Bile duct (tissue), 1 donor: Measurements from ENCODE around the genes HPCA and CSMD2.

DNA sequence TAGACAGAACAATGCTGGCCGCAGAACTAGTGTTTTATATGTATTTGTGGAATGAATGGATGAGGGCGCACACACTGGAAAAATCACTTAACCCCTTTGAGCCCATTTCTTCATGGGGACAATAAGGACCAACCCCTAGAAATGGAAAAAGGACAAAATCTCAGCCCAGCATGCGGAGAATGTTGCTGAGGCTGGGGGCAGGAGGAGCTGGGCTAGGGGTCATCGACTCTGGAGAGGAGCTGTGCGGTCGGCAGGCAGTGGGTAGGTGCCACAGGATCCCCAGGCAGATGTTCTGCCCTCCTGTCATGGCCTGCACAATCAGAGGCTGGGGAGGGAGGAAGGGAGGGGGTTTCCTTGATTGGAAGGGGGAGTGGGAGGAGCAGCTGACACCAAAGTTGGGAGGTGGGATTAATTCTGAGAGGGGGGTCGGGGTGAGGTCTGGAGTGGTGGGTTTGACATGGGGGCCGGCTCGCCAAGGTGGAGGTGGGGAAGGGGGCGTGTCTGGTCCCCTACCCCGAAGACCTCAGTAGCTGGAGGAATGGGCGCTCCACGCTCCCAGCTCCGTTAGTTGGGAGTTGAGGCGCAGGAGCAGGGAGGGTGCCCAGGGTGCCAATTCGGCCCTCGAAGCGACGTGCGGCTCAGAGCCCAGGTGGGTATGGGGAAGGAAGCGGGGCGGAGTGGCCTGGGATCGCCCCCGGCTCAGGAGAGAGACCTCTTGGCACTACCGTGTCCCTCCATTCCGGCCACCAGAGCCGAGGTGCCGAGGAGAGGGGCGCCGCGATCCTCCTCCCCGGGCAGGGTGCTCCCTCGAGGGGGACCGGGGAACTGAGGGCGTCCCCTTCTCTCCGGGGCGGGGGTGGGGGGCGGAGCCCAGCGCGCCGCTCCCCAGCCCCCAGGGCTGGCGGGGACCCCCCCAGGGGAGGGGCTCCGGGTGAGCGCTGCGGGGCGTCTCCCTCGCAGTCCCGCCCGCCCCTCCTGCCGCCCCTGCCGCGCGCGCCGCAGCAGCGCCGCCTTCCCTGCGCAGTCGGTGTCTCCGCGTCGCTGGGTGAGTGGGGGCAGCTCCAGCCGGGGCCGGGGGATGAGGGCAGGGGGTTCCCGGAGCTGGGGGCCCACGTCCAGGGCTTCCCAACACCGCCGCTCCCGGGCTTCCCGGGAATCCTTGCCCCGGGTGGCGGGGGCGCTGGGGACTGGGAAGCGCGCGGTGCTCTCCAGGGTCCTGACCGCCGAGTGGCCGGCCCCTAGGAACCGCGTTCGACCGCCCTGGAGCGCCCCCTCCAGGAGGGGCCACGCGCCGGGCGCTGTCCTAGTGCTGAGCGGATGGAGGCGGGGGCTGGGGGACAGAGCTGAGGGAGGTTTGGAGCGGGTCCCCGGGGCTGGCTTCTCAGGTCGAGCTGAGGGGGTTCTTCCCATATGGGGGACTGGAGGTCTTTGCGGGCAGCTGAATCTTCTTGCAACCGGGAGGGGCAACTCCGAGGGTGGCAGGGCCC, at the start of gene HPCA:
Gene HPCA, plus strand, starts transcription at position 1,021 of the 1,487 bp plus-strand sequence.
- PRO-cap = no peak

GRCh38 chr1:32904198-32904883, 3.2 kb upstream of the TMEM54 start:
- PRO-cap = no peak

GRCh38 chr1:32948949-32949510, 15.6 kb downstream of the RNF19B start:
- PRO-cap = no peak

GRCh38 chr1:32956845-32957570, 7.6 kb downstream of the RNF19B start:
- PRO-cap = no peak

DNA sequence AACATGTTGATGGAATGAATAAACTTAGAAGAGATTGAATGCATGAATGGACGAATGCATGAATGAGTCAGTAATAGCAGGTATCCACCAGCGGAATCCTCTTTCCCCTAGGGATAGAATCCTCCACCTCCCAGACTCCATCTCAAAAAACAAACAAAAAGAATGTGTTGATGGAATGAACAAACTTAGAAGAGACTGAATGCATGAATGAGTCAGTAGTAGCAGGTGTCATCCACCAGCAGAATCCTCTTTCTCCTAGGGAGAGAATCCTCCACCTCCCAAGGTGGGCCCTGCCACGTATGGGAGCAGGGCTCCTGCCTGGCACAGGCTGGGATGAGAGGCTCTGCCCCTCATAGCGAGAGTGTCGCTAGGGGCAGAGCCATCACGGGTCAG, 26.8 kb upstream of the RNF19B start:
- PRO-cap = no peak

DNA sequence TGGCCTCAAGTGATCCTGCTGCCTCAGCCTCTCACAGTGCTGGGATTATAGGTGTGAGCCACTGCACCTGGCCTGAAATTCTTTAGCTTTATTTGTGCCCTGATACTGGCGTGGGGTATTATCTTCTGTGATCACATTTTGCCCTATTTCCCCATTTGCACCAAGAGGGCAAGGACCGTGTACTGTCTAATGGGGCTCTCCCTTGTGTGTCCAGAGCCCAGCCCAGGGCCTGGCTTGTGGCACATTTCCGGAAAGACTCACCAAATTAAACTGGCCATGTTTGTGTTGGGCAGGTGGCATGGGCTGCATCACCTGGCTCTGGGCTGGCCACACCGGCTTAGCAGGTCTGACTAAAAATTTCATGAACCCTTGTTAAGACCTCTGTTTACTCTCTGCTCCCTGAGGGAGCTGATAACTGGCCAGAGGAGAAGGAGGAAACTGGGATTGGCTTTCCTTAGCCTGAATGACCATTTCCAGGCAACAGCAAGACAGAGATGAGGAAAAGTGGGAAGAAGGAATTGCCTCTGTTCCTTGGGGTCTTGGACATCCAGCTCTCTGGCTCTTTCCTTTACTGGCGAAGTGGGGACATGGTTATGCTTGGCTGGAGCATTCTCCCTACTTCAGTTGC, 32.0 kb downstream of the TRIM62 start:
- PRO-cap = no peak

DNA sequence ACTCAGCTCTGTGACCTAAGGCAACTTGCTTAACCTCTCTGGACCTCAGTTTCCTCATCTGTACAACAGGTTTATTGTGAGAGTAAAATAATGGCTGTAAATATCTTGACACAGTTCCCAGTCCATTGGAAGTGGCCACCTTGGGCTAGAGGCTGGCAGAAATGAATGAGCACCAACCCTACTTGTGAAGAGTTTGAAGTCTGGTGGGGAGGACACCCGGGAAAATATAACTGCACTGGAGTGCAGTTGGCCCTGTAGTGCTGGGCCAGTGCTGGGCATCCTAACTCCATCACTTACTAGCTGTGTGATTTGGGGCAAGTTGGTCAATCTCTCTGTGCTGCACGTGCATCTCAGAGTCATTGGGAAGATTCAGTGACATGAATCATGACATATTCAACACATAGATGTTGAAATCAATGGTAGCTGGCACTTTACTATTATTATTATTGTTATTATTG, 13.7 kb downstream of the ZNF362 start:
- PRO-cap = no peak

DNA sequence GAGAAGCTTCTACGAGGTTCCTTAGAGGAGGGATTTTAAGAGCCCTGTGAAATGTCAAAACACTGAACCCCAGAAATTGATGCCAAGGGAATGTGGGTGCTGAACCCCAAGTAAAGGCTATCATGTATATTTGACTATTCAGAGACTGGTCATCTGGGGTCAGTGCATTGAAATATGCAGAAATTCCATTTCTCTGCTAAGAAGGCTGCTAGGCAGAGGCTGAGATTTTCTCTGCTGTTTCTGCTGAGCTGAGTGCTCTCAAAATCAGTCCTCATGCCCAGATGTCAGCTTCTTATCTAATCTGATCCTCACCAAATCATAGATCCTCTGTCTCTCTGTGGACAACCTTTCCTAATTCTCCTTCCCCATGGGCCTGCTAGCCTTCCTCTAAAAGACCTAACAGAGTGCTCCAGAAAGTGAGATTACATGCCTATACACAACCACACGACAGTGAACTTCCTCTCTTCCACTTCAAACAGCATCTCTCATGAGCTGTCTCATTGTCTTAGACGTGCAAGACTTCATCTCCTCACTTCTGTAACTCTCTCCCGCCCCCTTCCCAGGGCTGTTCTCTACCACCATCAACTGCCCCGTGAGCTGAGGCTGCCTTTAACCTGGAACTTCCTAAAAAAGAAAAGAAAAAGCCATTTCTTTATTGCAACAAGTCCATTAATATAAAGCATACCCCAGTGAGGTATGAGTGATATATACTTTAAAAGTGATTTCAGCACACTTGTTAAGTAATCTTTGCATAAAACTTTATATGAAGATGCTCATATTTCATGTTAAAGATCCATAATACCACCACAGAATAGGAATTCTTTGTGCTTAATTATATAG, 14.1 kb upstream of the A3GALT2 start:
- PRO-cap = no peak

- PRO-cap = bidirectional peak, plus-strand start at chr1:34165353, minus-strand start at chr1:34165230
Observed at GRCh38 chr1:34164630-34165487, at the start of gene CSMD2. Gene CSMD2, minus strand, starts transcription at chr1:34165230.

- PRO-cap = no peak
Observed at GRCh38 chr1:34851445-34851809, 8.1 kb downstream of the SMIM12 start.

DNA sequence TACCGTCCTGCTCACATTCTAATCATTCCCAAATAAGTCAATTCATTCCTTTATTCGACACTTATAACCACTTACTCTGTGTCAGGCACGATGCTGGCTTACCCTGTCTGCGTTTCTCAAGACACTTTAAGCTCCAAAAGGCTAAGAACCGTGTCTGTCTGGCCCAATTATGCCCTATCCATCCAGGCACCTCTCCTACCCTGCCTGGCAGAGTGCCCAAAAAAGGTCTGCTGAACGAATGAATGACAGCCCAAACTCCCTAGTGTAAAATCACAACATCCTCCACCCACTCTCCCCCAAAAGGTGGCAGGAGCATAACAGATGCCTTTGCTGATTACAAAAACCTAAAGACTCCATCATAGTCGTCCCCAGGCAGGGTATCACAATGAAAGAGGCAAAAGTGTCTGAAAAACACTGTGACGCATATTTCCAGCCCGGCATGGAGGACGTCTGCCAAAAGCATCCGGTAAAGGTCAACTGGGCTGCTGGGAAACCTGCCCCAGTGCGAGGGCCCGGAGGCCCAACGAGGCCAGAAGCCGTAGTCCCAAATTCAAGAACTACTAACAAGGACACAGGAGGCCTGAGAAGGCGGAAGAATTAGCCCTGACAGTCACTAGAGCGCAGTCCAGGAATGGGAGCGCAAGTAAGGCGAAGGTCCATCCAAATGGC, 677 bp downstream of the SMIM12 start:
- PRO-cap = no peak

DNA sequence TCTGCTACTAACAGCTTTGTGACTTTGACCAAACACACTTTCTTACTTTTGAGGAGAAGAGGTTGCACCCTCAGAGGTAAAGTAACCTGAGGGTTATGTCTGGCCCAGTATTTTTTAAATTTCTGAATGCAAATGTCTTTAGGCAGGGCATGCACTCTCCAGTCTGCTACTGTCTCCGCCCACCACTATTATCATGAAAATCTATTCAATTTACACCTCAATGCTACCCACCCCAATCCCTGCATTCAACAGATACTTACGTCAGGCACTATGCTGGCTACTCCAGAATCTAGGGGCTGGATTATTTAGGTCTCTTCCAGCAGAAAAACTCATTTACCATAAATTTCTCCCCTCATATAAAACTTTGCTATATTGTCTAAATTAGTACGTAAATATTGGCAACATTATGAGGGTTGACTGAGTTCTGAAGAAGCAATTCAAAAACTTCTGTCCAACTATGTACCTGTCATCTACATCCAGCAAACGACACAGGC, 2.3 kb downstream of the KIAA0319L start:
- PRO-cap = no peak

GRCh38 chr1:35850774-35851275, 32.2 kb upstream of the AGO1 start:
- PRO-cap = no peak

GRCh38 chr1:35922725-35923896, 7.8 kb upstream of the AGO3 start:
- PRO-cap = no peak

- PRO-cap = no peak
Observed at GRCh38 chr1:36008298-36009208, 75.3 kb upstream of the TEKT2 start.

- PRO-cap = no peak
Observed at GRCh38 chr1:36066513-36067209, 17.2 kb upstream of the TEKT2 start.

DNA sequence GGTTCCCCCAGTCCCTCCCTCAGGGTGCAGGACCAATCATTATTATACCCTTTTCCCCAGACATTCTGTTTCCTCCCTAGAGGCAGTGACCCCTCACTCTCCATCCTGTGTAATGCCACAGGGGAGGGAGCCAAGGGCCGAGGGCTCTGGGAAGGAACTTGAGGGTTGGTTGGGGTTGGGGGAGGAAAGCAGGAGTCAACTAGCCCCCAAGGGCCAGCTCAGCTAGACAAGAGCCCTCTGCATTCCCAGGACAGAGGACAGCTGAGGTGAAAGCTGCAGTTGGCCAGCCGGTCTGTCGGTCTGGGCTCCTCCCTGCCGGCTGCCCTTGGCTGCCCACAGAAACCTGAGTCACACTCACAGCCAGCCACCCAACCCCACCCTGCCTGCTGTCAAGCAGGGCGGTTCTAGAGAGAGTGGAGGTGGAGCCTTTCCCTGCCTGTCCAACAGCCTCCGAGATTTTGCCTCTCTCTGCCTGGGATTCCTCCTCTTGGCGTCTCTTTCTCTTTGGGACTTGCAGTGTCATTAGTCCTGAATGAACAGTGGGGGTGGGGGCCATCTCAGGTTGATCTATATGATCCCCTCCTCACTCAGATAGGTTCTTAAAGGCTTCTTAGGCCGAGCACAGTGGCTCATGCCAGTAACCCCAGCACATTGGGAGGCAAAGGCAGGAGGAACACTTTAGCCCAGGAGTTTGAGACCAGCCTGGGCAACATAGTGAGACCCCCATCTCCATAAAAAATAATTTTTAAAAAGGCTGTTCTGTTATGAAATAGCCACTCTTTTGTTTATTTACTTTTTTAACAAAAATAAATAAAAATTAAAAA, 1.6 kb upstream of the TRAPPC3 start:
- PRO-cap = bidirectional peak, plus-strand start at position 463 of the sequence, minus-strand start at position 345 of the sequence

- PRO-cap = no peak
Observed at GRCh38 chr1:36161590-36161888, 5.6 kb downstream of the MAP7D1 start.

- PRO-cap = no peak
Observed at GRCh38 chr1:36166862-36167878, 11.2 kb downstream of the MAP7D1 start.

DNA sequence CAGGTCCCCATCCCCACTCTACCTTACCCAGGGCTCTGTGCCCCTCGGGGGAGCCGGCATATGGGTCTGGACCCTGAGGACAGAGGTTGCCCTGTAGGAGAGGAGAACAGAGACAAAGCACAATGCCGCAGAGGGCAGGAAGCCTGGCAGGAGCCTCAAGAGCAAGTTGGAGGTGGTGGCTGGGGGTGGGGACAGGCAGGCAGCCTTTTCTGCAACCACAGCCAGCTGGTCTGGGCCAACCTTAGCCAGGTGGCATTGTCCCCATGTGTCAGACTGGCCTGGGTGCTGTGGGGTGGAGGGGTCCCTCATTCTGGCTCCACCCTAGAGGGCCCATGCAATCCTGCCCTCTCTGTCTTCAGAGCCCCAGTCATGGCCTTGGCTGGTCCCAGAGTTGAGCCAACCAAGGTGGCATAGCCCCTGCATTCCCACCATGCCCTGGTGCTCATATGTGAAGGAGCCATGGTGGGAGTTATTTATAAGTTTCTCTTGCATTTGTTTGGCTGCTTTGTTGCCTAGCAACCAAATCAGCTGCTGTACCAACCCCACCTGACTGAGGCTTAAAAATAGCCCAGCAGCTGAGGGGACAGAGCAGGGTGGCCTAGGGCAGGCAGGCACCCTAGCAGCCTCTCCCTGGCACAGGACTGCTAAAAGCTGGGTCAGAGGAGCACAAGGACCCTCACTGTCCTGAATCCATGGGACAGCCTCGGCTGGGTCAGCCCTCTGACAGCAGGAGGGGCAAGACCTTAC, 19.3 kb downstream of the MAP7D1 start:
- PRO-cap = no peak